Placental pericyte (primary cell): ENCODE measurements around a stretch of chr2.

GRCh38 chr2:24757729-24758248, 35.4 kb downstream of the PTRHD1 start:
- CAGE, long polyA plus RNA = no peak

DNA sequence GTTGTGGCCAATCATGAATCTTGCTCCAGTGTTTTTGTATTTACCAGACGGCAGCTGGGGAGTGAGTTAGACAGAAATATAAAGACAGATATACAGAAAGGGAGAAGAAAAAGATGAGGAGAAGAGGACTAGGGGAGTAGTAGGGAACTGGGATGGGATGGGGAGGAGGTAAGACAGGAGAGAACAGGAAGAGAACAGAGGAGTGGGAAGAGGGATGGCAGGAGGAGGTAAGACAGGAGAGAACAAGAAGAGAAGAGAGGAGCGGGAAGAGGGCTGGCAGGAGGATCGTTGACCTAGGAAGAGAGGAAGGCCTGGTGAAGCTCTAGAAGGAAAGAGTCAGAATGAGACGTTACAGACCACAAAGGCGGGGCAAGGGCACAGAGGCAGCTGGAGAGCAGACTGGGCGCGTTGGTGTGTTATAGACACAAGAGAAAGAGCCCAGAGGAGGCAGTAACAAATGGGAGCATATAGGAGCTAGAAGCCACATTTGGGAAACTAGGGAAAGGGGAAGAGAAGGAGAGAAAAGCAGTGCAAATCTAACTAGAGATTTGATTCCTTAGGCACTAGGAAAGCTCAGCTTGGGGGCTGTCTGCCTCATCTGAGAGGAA, 26.6 kb downstream of the PTRHD1 start:
- CAGE, long polyA plus RNA = no peak

- CAGE, long polyA plus RNA = no peak
Measured at GRCh38 chr2:24858932-24859354, 61.1 kb downstream of the ADCY3 start.

GRCh38 chr2:24859497-24860007, 60.5 kb downstream of the ADCY3 start:
- CAGE, long polyA plus RNA = no peak

DNA sequence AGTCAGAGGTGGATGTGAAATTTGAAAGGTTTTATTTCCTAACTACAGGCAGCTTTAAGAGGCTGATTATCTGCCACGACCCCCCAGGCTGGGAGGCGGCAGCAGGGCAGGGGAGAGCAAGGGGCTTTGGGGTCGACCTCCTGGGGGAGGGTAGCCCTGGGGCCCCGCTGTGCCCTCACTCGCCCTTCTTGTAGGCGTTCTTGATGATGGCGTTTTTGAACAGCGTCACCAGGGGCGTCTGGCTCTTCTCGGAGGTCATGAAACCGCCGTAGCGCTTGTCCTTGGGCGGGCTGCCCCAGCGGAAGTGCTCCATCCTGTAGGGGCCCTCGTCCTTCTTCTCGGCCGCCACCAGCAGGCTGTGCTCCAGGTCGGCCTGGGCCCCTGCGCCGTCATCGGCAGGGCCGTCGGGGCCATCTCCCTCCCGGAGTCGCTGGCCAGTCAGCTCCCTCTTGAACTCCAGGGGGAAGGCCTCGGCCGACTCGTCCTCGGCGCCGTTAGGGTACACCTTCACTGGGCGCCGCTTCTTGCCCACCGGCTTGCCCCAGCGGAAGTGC, 7.4 kb downstream of the POMC start:
- CAGE, long polyA plus RNA = no peak

DNA sequence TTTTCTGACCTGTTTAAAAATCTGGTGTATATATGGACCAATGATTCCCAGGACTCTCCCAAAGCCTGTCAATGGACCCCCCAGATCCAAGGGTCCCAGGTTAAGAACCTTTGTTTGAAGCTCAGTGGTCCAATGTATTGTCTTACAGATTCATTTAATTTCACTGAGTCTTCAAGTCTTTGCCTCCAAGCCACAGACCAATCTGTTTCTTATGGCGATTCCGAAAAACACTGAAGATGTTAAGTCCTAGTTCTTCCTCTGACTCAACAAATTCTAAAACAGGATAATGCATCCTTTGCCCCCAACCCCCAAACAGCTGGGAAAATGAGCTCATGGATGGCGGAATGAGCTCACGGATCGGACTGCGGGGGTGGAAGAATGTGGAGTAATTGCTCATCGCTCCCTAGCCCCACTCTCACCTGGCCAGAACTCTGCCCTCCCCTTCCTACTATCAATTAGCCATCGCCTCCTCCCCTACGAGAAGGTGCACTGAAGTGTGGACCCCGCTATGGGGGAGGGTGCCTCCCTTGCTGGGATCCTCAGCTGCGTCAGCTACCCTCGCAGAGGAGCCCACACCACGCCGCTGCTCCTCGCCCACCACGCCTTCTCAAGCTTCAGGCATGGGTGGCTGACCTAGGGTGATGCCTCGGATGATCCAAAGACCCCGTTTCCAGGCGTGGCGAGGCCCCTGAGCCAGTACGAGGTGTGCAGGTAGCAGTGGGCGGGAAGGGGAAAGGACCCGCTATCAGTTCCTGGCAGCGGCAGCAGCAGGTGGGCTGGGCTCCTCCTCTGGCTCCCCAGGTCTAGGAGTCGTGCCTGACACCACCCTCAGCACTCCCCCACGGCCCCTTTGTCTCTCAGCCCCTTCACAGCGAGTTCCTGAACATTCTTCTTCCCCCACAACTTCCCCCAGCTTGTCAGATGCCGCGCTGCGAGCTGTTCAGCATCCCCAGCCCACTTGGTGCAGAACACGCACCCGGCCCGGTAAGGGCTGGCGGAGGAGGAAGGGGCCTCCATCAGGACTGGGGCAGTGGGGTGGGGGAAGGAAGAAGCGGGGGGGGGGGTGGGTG, 82.1 kb upstream of the POMC start:
- CAGE, long polyA plus RNA = no peak

GRCh38 chr2:25251171-25251660, 82.8 kb upstream of the POMC start:
- CAGE, long polyA plus RNA = no peak

GRCh38 chr2:25273961-25274628, 67.6 kb downstream of the DNMT3A start:
- CAGE, long polyA plus RNA = no peak

DNA sequence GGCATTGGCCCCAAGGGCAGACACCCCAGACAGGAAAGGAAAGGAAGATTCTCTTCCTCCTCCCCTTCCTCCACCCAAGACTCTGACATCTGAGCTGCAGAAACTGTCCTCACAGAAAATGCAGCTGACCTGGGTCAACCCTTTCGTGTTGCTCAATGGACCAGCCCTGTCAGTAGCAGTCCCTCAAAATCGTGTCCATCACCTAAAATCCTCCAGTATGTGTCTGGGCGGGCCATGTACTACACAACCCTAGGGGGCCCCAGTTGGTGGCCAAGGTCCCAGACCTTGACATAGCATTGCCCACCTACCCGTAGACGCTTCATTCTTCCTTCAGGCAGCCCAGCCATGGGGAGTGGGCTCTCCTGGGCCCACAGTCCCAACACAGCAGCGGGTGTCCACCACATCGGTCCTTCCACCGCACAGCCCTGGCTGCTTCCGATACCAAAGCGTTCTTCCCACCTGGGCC, 25.4 kb downstream of the DNMT3A start:
- CAGE, long polyA plus RNA = no peak

- CAGE, long polyA plus RNA = no peak
Measured at GRCh38 chr2:25323507-25324145, 18.1 kb downstream of the DNMT3A start.

DNA sequence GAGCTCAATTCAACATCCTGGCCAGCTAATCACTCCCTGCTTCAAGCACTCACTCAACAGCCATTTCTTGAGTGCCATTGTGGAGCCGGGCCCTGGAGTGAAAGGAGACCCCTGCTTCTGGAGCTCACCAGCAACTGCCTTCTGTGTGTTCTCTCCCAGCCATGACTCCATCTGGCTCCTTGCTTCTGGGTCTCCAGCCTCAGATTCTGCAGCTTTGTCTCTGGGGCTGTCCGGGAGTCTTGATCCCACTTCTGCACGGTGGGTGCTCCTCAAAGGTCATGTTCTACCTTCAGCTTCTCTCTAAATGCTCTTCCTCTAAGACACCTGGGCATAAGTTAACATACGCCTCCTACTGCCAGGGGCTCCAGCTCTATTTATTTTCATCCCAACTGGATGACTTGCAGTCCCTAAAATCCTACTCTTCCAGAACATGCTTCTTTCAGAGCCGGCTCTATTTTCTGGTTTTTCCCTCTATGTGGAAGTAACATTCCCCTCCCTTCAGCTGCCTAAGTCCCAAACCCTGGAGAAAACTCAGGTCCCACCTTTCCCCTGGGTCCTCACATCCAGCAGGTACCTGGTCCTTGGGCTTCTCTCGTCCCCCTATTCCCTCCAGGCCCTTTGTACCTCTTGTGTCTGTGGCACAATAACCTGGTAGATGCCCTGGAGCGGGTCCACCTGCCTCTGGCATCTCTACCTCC, 14.2 kb downstream of the DNMT3A start:
- CAGE, long polyA plus RNA = no peak

- CAGE, long polyA plus RNA = no peak
Measured at GRCh38 chr2:25347539-25347895, 5.8 kb upstream of the DNMT3A start.

DNA sequence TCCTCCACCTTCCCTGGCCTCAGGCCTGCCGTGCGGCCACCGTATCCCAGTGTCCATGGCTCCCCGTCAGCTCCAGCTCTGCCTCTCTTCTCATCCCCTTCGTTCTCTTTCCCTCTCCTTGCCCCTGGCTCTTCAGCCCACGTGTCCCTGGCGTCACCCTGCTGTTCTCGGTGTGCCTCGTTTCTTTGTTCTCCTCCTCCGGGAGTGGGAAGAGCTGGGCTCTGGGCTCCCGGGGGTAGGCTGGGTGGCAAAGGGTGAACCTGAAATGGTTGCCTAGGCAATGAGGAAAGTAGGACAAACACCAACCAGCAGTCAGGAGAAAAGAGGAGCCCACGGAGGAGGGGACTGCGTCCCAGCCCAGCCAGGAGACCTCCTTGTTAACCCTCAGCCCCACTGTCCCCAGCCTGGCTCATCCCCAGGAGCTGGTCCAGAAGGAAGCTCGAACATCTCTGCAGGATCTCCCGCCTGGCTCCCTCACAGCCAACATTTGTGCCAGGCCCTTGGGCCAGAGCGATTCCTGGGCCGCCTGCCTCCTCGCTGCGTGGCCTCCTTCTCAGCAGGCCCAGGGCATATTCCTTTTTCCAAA, 30.8 kb upstream of the DNMT3A start:
- CAGE, long polyA plus RNA = no peak

GRCh38 chr2:25418942-25419357, 77.2 kb upstream of the DNMT3A start:
- CAGE, long polyA plus RNA = no peak

DNA sequence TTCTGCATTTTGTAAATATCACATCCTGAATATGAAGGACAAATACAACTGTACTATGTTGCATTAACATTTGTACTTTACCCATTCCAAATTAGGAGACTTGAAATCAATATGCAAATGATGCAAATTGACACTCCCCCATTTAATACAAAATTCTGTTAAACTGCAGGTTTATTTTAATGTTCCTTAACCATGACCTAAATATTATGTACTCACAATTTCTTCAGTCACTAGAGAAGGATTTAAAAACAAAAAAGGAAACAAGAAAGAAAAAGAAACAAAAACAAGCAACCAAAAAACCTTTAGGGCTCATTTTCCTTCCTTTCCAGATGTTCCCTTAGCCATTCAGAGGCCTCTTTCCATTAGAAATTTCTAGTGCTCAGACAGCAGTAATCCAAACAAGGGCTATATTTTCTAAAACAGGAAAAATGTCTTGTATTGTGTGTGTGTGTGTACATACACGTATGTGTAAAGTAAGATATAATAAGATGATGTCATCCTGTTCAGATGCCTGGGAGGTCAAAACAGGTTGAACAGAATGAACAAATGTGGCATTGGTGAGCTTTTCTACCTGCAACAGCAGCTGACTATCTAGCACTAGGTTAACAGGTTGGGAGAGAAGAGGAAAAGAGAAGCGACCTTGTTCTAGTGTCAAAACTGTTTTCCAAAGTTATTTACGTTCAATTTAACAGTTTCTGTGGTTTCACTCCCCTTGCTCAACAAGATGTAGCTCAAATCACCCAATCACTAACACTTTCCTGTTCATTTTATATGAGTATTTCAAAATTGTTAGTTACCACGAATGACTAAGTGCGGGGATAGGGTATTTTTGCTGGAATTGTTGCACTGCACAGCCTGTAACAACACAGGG, 67.2 kb upstream of the DTNB start:
- CAGE, long polyA plus RNA = no peak

GRCh38 chr2:25794405-25794908, 83.8 kb downstream of the ASXL2 start:
- CAGE, long polyA plus RNA = no peak

DNA sequence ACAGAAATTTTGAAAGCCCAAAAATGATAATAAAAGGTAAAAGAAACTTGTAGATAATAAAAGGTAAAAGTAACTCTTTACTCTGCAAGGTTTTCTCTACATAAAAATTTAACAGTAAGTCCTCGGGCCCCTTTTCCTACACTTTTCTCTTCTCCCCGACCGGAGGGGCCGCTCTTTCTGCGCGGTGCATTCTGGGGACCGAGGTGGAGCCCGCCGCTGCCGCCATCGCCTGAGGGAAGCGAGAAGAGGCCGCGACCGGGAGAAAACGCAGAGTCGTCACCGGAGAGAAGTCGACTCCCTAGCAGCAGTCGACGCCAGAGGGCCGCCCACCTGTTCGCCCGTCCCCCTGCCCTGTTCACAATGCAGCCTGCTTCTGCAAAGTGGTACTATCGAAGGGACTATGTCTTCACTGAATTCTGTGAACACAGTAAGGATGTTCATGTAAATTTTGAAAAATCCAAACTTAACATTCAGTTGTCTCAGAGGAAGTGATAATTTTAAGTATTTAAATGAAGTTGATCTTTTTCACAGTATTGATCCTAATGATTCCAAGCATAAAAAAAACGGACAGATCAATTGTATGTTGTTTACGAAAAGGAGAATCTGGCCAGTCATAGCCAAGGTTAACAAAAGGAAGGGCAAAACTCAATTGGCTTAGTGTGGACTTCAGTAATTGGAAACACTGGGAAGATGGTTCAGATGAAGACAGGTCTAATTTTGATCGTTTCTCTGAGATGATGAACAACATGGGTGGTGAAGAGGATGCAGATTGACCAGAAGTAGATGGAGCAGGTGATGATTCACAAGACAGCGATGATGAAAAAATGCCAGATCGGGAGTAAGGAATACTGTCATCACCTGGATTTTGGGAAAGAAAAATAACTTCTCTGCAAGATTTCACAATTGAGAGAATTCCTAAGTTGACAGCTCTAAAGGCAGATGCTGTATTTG, 55.9 kb downstream of the ASXL2 start:
- CAGE, long polyA plus RNA = no peak

DNA sequence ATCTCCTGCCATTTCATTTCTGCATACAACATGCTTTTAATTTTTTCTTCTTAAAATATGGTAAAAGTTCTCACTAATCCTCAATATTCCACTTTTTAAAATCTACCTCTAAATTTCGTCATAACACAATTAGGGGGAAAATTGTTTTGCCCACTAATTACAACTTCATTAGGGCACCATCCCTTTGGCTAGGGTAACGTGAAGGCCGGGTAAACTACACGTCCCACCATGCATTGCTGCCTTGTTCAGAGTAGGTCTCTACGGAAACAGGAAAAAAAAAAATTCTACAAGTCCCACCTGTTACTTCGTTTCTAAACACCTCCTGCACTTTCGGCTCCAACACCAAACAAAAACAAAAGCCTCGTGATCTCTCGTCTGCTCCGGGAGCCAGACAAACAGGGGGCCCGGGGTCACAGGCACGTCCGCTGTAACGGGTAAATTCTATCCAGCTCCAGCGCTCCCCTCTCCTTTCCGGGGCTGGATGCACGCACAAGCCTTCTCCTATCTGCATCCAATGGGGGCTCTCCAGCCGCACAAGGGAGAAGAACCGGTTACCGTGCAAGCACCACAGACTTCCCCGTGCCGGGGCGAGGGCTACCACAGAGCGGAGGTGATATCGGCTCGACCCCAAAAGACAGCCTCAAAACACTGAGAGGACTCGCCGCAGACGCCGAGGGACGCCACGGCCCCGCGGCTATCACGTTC, 852 bp downstream of the ASXL2 start:
- CAGE, long polyA plus RNA = no peak

- CAGE, long polyA plus RNA = no peak
Measured at GRCh38 chr2:25879013-25879651, 845 bp upstream of the ASXL2 start.

DNA sequence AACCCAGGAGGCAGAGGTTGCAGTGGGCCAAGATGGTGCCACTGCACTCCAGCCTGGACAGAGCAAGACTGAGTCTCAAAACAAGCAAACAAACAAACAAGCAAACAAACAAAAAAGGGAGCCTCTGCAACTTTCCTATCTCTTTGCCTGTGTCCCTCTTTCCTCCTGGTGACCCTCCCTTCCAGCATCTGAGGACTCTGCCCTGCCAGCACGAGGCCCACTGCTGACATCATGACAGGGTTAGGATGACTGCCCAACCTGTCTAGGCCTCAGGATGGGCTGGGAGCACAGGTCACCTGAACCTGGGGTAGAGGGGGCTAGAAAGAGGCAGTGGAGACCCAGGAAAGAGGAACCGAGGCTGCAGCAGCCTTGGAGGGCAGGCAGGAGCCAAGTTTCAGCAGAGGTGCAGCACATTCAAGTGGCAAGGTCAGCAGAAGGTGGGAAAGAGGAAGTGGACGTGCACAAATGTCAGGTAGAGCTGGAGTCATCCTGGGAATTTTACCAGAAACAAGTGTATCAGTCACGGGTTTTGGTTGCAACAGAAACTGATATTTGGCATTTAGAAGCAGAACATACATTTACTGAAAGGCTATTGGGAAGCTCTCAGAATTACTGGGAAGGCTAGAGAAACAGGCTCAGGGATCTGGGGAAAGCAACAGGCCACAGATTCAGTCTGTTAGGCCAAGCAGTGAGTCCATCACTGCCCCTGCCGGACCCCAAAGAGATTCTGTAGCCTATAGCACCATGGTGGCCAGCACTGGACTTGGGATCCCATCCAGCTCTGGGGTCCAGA, 13.6 kb upstream of the RAB10 start:
- CAGE, long polyA plus RNA = no peak